ENCODE results near the genes TRPC7, CDC25C, FAM53C and LRRTM2.

- RAMPAGE, long total RNA: no peak
- RRBS: no CpG with 5 or more reads among the region's 8 CpGs
These were observed 9.4 kb upstream of the TGFBI start for GRCh38 chr5:136019323-136019804.

- RAMPAGE, long total RNA: no peak
- RRBS: no CpG with 5 or more reads among the region's 10 CpGs
These were observed 14.1 kb downstream of the TGFBI start for GRCh38 chr5:136042699-136043384.

- RAMPAGE, long total RNA: no peak
- RRBS: no CpG with 5 or more reads among the region's 9 CpGs
These were observed 34.4 kb downstream of the TGFBI start for GRCh38 chr5:136062909-136063917.

DNA sequence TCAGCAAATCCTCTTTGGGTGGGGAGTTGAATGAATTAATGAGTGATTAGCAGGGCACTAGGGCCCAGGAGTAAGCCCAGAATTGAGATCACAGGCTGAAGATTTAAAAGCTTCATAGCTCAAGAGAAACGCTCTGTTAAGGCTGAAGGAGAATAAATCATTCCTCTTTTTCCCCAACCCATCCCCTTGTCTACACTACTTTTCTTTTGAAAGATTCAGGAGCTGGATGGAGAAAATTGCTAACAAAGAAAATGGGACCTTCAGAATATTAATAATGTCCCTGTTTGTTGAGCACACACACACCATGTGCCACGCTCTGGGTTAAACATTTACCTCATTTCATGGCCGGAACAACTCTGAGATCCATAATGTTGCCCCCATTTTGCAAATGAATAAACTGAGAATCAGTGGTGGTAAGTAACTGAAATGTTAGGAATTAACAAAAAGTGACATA is 51.6 kb upstream of the SMAD5 start:
- RAMPAGE, long total RNA: no peak
- RRBS: no CpG with 5 or more reads among the region's 3 CpGs

GRCh38 chr5:136365420-136365619 is at the start of gene TRPC7:
Gene TRPC7 (minus strand): TSS chr5:136365545.
- RAMPAGE, long total RNA: no peak
- RRBS: no CpG with 5 or more reads among the region's 10 CpGs

DNA sequence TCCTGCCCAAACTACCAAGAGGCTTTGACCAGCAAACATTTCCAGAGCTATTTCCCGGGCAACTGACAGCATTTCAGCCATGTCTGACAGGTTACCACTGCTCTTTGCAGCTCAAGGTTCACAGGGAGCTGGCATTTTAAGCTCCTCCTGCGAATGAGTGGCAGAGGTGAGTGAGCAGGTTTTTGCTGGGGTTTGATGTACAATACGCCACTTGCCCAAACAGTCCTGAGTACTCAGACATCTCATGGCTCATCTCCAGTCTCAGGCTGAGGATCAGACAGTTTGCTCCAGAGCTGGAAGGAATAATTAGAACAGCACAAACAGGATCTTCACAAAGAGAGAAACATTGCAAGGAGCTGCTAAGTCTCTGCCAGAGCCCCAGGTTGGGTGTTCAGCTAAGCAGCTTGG is 390.2 kb downstream of the SPOCK1 start:
- RAMPAGE, long total RNA: no peak
- RRBS: no CpG with 5 or more reads among the region's 3 CpGs

DNA sequence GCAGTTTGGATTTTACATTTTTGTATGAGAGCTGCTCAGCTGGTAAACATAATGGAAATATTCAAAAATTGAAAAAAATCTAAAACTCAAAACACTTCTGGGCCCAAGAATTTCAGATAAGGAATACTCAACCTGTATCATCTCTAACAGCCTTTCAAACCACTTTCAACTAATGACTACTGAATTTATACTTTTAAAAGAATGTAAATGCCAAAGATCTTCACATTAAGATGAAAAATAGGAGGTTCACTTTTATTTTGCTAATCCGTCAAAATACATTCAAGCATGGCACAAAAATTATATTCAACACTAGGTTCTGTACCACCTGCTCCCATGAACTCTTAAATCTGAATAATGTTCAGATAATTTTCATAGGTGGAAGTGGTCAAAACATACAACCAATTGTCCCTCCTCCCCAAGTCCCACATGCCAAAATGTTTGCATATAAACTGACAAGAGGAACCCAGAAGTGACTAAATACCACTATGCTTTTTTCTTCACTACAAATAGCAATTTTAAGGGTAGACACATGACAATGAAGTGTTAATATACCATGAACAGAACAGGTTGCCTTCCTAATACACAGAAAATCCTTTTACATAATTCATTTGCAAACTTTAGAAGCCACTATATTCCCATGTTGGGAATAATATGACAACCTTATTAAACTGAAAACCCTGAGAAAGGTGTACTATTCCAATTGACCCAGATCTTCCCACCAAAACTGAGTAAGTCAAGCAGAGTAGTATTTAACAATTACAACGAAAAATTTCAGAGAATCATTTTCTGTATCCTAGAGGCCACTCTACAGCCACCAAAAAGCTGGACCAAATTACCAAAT is 3.7 kb downstream of the HNRNPA0 start:
- RAMPAGE, long total RNA: no peak
- RRBS: no CpG with 5 or more reads among the region's 2 CpGs

DNA sequence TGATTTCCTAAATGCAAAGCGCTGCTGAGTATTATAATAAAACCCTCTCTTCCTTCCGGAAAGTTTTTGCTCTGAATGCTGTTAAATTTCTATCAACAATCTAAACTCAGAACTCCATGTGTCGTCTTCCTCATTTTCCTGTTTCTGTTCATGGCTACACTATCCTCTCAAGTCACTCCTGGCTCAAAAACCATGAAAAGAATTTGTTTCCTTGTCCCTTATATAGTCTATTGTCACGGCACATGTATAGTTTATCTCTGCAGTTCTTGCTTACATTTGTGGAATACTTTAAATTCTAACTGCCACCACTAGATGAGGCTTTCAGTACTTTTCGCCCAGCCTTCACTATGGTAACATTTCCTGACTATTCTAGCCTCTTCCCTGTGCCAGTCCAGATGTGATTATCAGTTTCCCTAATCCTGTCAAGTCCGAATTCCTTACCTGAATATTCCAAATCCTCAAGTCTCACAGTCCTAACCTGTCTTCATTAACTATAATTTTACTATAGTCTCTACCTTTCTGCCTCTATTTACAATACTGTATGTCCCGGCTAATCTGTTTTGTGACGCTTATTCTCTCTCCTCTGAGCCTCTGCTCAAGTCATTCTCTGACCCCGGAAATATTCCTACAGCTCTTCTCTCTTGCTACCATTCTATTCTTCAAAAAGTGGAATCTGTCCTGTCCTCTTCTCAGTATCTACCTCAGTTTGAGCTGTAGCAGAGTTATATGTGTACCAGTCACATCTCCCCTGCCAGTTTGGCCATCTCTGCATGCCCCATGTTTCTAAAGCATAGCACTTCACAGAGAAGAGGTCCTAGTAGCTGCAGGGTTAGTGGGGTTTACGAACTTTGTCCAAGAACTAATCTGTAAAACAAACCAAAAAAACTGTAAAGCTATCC is 34.8 kb downstream of the PKD2L2 start:
- RAMPAGE, long total RNA: no peak
- RRBS: no CpG with 5 or more reads among the region's 10 CpGs

- RAMPAGE, long total RNA: no peak
- RRBS: no CpG with 5 or more reads among the region's 9 CpGs
These were observed 55.5 kb downstream of the FAM13B start for GRCh38 chr5:137977163-137977971.

DNA sequence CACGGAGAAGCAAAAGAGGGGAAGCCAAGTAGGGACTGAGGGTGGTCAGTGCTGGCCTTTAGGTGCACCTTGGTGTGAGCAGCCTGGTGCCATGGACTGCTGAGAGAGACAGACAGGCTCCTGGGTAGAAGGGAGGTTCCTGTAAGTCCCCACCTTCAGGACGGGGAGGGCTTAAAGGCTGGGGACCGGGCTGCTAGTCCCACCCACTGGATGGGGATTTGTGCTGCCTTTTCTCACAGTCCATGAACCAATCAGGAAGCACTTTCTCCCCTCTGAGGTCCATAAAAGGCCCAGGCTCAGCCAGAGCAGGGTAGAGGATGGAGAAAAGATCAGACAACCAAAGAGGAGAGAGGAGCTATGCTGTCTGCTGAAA is 15.3 kb downstream of the CDC25C start:
- RAMPAGE, long total RNA: no peak
- RRBS: no CpG with 5 or more reads among the region's 3 CpGs

DNA sequence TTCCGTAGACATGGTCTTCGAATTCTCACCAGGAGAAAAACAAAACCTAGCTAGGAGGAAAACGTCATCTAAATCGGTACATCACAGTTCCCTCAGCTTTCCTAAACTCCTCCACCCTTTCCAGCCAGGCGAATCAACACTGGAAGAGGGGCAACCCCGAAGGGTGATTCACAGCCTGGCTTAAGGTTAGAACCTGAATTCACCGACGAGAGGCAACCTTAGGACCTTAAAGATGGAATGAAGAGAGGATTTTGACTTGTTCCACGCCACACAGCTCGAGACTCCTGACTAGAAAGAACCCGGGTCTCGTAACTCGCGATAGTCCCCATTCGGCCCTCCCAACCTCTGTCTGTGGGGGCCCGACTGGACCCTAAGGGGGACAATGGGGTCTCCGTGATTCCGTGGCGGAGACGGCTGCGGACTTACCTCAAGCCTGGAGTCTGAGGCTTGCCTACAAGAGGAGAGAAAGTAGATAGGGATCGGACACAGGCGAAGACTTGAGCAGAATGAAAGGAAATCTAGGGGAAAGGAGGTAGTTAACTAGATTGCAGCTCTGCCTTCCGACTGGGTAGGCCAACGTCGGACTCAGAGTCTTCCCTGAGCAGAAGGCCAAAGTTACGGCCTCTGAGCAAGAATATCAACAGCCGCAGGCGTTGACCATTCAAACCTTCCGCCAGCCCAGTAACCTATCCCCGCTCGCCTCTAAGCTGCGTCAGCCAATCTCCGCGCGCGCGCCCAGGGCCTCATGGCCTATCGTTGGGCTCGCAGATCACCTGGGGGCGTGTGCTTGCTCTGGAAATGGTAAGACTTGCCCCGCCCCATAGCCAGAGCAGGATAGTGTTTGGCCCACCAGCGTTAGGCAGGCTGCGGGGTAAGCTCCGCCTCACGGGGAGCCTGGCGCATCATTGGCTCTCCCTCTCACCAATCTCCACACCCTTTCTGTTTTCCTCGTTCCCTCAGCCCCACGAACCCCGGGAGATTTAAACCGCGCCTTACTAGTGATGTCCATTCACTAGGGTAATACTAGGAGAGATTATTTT is at the start of gene CDC25C:
CDC25C (minus strand) TSS at position 636 of the 1,040 bp plus-strand sequence.
- RAMPAGE, long total RNA: no peak
- RRBS: no CpG with 5 or more reads among the region's 52 CpGs

DNA sequence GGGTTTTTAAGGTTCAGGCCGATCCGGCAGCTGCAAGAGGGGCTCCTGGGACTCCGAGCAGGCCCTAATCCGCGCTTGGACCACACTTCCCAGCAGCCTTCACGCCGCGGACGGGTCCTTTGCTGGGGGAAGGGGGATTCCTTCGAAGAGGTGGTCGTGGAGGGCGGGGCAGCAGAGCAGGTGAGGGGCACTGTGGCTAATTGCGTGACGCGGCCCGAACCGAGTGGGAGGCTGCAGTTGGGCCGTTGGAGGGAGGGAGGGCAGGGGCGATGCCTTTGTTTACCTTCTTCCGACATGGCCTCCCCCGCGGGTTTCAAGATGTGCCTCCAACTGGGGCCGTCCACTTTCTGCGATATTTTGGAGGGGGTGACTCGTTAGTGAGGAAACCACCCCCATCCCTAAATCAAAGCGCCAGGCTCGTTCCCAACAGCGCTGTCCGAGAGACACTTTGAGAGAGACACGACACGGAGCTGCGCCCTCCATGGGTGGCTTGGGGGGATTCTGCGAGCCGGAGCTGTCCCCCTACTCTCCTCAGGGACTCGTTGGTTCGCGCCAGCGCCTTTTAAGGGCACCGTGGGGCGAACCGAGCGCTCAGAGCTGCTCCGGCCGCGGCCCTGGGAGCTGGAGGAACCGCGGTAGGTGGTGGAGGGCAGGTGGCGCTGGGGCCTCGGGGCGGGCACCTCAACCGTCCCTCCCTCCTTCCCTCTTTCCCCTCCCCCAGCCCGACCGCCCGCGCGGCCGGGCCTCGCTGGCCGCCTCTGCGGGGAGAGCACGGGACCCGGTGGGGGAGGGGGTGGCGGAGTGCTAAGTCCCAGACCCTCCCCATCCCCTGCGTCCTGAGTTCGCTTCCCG is at the start of gene FAM53C:
FAM53C (plus strand) TSS at position 594 of the 852 bp plus-strand sequence.
- RAMPAGE, long total RNA: no peak
- RRBS: 1% methylated on average over 13 of the region's 66 CpGs

DNA sequence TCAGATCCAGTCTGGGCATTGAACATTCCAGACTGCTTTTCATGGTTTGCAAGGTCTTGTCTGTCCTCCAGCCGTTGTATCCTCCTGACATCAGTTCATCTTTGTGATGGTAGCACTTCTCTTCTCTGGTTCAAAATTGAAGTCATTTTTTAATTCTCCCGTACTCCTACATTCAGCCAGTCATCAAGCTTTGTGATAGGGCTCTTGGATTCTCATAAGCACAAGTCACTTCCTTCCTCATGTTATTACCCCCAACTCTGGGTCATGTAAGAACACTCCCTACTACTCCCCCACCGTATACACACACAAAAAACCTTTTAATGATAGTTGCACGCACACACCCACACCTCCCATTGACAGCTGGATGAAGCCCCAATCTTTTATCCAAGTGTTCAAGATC is 16.7 kb downstream of the KDM3B start:
- RAMPAGE, long total RNA: no peak
- RRBS: no CpG with 5 or more reads among the region's 4 CpGs

DNA sequence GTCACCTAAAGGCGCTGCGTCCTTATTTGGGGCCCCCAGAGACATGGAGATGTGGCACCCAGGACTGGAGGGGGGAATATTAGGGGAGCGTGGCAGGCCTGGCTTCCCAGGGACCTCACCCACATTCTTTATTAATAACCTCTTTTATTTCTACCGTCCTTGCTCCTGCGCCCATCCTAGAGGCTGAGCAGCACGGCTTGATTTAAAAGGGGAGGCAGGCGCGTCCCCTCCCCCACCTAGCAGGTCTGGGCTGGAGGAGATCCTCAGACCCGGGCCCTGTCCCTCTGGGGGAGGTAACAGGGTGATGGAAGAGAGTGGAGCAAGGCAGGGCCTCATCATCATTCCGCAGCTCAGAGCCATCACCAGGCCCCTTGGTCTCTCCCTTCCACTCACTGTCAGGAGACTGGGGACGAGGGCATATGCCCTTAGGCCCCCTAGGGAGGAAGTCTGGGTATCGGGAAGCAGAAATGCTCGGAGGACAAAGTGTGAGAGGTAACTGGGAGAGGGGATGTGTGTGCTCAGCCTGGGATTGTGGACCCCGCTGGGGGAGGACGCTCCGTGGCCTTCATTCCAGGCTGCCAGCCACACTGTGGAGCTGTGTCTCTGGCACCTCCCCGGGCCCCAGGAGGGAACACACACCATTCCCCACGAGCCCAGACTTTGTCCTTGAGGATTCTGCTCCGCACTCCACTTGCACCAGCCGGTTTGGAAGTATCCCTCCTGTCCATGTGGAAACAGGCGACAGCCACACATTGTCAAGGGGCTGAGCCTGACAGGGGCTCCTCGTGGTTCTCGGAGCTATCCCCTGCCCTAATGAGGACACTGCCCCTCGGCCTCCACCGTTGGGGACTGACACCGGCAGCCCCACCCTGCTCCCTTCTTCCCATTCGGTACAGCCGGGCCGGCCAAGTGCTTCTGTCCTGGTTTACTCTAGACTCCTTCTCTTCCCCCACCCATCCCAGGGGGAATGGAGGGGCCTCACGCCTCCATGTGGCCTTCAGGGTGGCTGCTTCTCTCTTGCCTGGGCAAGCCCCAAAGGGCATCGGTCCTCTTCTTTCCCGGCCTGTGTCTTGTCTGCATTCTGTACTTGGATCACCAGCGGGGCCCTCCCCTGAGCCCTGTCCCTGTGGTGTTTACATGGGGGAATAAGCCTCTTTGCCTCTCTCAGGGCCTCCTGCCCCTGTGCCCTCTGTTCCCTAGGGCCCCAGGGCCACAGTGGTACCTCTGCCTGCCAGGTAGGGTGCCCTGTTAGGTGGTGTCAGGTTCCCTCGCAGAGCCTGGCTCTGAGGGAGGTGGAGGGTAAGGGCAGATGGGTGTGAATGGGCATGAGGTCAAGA is 946 bp downstream of the REEP2 start:
- RAMPAGE, long total RNA: no peak
- RRBS: 31% methylated on average over 4 of the region's 34 CpGs

GRCh38 chr5:138536573-138537591 is 6.2 kb downstream of the ETF1 start:
- RAMPAGE, long total RNA: no peak
- RRBS: no CpG with 5 or more reads among the region's 4 CpGs

GRCh38 chr5:138564251-138565142 is 10.7 kb downstream of the HSPA9 start:
- RAMPAGE, long total RNA: no peak
- RRBS: no CpG with 5 or more reads among the region's 11 CpGs

DNA sequence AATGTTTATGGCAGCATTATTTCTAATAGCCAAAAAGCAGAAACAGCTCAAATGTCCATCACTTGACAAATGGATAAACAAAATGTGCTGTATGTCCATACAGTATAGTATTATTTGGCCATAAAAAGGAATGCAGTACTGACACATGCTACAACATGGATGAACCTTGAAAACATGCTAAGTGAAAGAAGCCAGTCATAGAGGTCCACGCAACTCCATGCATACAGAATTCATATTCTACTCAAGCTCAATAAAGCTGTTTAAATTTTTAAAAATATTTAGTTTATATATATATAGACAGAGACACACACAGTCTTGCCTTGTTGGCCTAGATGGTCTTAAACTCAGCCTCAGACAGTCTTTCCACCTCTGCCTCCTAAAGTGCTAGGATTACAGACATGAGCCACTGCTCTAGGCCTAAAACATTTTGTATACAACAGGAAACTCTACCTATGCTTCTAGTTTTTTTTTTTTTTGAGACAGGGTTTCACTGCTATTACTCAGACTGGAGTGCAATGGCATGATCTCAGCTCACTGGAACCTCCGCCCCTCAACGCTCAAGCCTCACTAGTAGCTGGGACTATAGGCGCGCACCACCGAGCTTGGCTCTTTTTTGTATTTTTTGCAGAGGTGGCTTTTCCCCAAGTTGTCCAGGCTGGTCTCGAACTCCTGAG is 5.6 kb downstream of the HSPA9 start:
- RAMPAGE, long total RNA: no peak
- RRBS: no CpG with 5 or more reads among the region's 7 CpGs

- RAMPAGE, long total RNA: no peak
- RRBS: 2% methylated on average over 6 of the region's 47 CpGs
These were observed 501 bp upstream of the HSPA9 start for GRCh38 chr5:138575575-138576228.

- RAMPAGE, long total RNA: no peak
- RRBS: no CpG with 5 or more reads among the region's 1 CpG
These were observed 21.9 kb downstream of the CTNNA1 start for GRCh38 chr5:138775038-138775614.

- RAMPAGE, long total RNA: no peak
- RRBS: no CpG with 5 or more reads among the region's 14 CpGs
These were observed at the start of gene LRRTM2 for GRCh38 chr5:138875183-138875917. Gene LRRTM2 (minus strand): TSS chr5:138875335.